RPMI7951 (cell line): ENCODE data around the genes CD244 and ITLN1.

GRCh38 chr1:160143686-160143978 is 7.8 kb upstream of the ATP1A4 start:
- RAMPAGE, long total RNA: no peak

DNA sequence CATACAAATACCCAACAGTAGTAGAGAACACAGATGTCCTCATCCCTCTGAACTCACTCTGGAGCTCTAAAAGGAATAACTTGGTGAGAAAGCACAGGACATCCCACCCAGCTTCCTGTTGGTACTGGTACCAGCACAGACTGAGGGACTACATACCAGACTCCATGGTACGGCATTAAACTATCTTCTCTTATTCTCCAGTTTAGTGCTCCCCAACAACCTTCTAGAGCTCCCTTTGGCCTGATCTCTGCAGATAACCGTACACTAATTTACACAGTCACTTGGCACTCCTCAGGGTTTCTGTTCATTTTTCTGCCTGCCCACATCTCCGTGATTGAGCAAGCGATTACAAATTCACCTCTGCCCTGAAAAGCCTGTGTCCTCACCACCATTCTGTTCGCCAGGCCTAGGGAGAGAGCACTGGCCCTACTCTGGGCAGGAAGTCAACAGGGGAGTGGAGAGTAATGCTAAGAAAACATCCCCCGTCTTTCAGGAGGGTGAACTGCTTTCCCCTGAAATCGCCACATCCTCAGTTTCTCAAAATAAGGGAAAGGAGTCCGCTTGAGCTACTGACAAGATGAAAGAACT is 864 bp downstream of the PEX19 start:
- RAMPAGE, long total RNA: no peak

- RAMPAGE, long total RNA: no peak
Measured at GRCh38 chr1:160285944-160286736, 1.2 kb upstream of the PEX19 start.

DNA sequence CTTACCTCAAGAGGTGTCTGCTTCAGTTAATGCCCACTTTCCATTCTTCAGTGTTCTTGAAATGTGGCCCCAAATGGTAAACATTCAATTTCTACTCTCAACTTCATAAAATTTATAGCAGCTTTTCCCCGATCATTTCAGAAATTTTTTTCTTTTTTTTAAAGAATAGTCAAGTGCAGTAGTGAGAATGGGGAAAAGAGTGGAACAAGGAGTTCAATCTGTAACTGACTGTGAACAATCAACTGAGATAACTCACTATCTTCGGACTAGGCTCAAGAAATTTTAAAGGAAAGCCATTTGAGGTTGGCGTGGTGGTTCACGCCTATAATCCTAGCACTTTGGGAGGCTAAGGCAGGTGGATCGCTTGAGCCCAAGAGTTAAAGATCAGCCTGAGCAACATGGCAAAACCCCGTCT is 17.1 kb downstream of the COPA start:
- RAMPAGE, long total RNA: no peak

- RAMPAGE, long total RNA: no peak
Measured at GRCh38 chr1:160427807-160428447, 27.6 kb downstream of the VANGL2 start.

GRCh38 chr1:160488002-160489080 is 34.7 kb downstream of the SLAMF6 start:
- RAMPAGE, long total RNA: no peak

DNA sequence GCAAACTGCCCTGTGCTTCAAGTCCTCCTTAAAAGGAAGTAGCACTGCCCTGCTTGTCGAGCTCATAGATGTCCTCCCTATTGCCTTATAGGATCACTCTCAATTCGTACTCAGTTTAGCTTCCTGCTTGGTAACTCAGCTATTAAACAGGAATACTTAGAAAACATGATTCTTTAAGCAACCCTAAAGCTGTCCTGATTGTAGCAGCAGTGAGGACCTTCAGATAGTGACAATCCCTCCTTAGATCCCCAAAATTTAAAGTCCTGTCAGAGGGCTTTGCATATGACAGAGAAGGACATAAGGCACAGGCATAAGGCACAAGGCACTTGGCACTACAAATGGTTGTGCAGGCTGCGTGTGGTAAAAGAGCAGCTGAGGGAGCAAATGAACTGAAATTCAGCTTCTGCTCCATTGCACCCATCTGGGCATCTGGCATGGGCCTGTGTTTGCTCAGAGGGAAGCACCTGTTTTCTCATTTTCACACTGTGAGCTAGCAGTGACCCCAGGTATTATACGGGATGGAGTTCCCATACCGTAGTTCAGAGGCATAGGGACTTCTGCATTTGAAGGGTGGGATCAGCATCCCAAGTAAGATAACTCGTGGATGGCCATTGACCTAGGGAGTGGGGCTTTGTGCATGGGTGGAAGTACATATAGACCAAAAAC is 26.2 kb upstream of the SLAMF6 start:
- RAMPAGE, long total RNA: no peak

DNA sequence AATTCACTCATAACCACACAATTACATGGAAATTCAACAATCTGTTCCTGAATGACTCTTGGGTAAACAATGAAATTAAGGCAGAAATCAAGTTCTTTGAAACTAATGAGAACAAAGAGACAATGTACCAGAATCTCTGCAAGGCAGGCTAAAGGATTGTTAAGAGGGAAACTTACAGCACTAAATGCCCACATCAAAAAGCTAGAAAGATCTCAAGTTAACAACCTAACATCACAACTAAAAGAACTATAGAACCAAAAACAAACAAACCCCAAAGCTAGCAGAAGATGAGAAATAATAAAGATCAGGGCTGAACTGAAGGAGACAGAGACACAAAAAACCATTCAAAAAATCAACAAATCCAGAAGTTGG is 19.0 kb downstream of the CD84 start:
- RAMPAGE, long total RNA: no peak

GRCh38 chr1:160645769-160646772 is 773 bp downstream of the SLAMF1 start:
- RAMPAGE, long total RNA: no peak

GRCh38 chr1:160665677-160666290 is 18.9 kb upstream of the SLAMF1 start:
- RAMPAGE, long total RNA: no peak

- RAMPAGE, long total RNA: no peak
Measured at GRCh38 chr1:160678601-160679285, 31.9 kb upstream of the SLAMF1 start.

DNA sequence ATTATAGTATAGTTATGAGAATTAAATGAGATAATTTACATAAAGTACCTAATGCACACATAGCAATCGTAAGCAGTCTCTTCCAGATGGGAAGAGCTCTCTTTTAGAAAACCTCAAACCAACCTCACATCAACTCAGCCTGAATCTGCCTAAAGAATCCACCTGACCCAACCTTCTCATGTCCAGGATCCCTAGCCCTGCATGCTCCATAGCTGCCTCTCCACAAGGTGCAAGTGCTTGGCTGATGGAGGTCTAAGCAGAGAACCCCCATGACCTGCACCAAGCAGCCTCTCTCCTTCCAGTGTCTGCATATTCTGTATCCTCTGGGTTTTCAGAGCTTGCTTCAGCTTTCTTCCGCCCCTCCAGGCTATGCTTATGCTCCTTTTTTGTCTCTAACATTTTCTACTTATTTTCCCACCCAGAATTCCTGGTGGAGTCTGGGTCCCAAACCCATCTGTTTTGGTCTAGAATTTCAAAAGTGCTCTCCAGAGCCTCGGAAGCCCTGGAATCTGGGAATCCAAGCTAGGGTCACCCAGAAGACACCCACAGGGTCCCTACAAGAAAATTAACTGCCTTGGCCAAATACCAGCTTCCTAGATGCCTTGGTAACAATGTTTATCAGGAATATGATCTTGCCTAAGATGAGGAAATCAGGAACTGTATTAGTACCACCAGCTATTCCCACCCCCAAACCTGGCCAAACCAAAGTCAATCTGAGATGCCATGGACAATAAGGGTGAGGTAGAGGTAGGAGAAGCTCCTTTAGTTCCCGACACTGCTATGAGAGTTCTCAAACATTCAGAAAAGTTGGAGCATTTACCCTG is 2.6 kb downstream of the LY9 start:
- RAMPAGE, long total RNA: no peak

- RAMPAGE, long total RNA: no peak
Measured at GRCh38 chr1:160862592-160863333, at the start of gene CD244. Gene CD244 (minus strand): TSS chr1:160862887.

DNA sequence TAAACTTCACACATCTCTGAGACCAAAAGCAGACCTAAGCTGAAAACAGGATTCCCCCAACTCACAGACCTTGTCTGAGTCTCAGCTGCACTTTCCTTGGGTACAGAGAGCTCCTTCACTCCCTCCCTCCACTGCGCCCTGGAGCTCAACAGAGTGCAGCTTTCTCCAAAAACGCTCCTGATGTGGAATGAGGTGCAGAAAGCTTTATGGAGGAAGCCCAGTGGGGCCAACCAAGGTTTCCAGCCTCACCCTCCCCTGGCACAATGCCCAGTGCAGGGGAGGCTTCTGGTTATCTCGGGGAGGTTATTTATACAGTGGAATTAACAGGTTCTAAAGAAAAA is at the start of gene ITLN1:
TSS of gene ITLN1 (minus strand) at position 189 of the 341 bp plus-strand sequence.
- RAMPAGE, long total RNA: no peak

- RAMPAGE, long total RNA: no peak
Measured at GRCh38 chr1:160925797-160926351, 28.7 kb downstream of the ITLN2 start.

DNA sequence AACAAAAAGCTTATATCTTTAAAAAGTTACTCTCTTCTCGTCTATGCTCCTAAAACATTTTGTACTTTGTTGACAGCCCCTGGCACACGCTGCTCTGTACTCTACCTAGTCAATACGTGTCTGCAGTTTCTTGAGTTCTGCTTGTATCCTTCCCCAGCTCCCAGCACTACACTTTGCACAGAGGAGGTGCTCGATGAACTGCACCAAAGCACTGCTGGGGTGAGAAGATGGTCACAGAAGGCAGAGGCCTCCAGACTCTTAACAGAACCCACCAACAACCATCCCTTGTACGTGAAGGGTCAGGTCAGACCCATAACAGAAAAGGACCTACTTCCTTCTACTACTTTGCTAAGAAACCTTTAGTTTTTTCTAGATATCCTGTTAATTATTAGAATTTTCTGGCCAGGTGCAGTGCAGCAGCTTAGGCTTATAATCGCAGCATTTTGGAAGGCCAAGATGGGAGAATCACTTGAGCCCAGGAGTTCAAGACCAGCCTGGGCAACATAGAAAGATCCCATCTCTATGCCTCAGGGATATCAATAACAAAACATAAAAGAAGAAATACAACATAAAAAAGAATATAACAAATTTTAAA is 8.9 kb downstream of the F11R start:
- RAMPAGE, long total RNA: no peak

DNA sequence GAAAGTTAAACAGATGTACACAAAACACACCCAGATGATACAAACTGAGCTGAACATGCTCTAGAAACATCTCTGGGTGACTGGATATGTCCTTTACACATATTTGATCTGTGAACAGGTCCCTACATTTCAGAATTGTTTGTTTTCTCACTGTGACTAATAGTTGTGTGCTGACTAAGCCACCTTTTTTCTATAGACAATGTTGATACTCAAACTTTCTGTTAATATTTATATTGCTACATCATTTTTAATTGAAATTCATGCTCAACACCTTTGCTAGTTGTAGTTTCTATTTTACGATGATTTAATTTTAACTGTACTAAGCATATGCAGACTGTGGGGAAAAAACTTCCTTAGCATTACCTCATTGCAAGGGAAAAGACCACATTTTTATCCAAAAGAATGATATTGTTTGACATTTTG is 1.1 kb upstream of the F11R start:
- RAMPAGE, long total RNA: no peak

- RAMPAGE, long total RNA: no peak
Measured at GRCh38 chr1:161048451-161049545, 3.0 kb upstream of the USF1 start.

DNA sequence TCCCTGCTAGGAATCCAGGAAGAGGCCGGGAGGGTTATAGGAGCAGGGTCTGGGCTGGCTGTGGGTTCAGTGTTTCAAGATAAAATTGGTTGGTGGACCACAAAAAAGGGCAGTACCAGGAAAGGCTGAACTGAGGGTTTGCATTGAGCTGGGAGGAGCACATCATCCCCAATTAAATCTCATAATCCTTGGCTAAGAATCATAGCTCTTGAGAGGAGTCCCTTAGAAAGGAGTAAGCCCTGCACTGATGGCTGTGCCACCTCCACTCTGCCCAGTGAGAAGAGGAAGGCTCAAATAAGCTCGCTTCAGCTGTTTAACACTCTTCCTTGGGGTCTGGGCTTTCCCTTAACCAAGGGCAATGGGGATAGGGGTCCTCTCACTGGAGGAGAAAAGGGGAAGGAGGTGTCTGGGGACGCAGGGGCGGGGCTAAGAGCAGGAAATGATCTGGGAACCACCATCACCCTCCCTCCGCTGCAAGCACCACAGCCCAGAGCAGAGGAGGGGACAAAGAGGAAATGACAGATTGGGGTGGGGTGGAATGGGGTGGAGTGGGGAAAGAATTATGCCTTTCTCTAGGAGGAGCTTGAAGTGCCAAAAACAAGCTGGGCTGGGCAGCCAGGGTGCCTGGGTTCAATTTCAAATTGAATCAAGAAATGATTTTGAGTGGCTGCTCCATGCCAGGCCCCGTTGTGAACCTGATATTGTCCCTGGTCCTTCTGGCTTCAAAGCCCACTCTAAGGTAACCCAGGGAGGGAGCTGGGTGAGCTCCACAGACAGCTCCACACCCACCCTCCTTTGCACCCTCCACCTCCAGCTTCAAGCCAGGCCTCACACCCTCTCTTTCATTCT is 1.4 kb downstream of the ARHGAP30 start:
- RAMPAGE, long total RNA: no peak

- RAMPAGE, long total RNA: no peak
Measured at GRCh38 chr1:161121839-161122836, 4.2 kb downstream of the NIT1 start.